Epithelial cell of alveolus of lung (primary cell): ENCODE measurements around a stretch of chr12.

DNA sequence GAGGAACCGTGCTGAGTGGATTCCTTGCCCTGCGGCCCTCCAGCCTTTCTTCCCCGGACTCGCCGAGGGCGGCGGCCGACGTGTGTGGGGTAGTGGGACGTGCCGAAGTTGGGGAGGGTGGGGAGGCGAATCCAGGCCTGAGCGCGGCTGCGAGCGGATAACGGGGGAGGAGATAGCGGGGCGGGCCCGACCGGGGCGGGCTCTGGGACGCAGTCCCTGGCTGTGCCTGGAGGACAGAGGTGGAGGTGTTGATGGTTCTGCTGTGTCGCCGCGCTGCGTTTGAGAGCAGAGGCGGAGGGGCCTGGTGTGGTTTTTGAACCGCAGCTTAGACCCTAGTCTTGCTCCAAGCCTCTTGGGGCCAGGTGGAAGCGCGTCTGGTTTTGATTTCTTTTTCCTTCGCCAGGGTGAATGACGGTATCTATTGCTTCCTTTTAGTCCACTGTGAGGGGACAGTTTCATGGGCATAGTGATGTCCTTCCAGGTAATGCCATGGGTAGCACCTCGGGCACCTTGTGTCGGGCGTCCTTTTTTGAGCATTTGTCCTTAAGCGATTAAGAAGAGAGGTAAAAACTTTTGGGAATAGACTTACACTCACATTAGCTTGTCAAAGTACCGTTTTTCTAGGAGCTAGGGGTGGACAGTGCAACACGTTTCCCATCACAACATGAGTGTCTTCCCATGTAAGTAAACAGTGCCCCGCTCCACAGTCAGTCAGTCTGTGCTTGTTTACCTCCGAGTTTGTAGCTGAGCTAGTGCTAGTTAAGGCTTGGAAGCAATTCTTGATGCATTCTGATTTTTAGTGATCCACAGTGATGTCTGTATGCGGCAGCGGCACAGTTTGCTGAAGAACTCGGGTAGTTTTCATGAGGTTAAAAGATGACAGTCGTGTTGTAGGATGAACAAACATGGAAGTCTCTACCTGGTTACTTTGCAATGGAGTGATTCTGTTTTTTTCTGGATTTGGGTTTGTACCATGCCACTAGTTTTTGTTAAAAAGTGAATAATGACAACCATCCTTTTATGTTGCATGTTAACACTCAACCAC is 739 bp downstream of the ZDHHC17 start:
- RAMPAGE, long total RNA = no peak
- RRBS = no CpG with 5 or more reads among the region's 45 CpGs

- RAMPAGE, long total RNA = no peak
- RRBS = no CpG with 5 or more reads among the region's 4 CpGs
Observed at GRCh38 chr12:76915895-76916179, 37.0 kb upstream of the CSRP2 start.

DNA sequence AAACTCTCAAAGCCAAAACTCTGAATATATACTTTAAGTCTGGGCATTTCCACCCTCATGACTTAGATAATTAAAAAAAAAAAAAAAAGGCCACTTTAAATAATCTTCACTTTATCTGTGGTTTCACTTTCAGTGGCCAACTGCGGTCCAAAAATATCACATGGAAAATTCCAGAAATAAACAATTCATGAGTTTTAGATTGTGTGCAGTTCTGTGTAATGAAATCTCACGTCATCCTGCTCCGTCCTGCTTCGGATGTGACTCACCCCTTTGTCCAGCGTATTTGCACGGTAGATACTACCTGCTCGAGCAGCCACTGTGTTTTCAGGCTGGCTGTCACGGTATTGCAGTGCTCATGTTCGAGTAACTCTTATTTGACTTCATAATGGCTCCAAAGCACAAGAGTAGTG is 2.5 kb downstream of the E2F7 start:
- RAMPAGE, long total RNA = no peak
- RRBS = no CpG with 5 or more reads among the region's 9 CpGs

DNA sequence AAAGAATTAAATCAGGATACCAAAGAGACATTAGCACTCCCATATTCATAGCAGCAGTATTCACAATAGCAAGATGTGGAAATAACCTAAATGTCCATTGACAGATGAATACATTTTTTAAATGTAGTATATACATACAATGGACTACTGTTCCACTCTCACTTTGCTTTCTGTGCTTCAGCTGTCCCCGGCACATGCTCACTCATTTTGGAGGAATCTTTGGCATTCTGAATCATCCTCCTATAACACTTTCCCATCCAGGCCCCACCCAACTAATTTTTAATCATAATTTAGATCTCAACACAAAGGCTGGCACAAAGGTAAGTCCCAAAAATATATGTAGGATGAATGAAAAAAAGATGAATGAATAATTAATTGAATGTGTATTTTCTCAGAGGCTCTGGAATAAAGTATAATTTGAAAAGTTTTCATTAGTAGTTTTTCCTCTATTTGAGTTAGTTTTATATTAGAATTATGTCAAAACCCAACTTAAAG is 99.3 kb downstream of the SYT1 start:
- RAMPAGE, long total RNA = no peak
- RRBS = no CpG with 5 or more reads among the region's 1 CpG

DNA sequence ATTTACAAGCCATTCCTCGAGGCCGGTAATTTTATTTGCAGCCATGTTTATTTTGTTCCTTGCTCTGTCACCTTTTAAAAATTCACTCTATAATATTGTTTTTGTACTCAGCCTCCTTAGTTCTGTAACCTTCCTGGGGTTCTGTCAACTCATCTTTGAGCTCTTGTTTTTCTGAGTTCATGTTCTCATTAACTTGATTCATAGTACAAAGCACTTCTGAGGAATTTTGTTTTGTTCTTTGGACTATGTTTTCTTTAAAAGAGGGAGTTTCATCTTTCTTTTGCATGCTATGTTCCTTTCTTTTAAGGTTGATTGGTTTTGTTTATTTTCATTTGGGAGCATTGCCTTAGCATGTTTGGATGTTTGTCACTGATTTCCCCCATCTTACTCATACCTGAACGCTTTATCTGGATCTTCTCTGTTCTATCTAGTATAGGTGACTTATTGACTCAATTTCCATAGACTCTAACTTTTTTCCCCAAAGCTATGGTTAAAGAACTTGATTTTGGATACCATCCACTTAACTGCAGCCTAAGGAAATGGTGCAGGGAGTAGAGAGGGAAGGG is 268.6 kb downstream of the PAWR start:
- RAMPAGE, long total RNA = no peak
- RRBS = no CpG with 5 or more reads among the region's 3 CpGs

DNA sequence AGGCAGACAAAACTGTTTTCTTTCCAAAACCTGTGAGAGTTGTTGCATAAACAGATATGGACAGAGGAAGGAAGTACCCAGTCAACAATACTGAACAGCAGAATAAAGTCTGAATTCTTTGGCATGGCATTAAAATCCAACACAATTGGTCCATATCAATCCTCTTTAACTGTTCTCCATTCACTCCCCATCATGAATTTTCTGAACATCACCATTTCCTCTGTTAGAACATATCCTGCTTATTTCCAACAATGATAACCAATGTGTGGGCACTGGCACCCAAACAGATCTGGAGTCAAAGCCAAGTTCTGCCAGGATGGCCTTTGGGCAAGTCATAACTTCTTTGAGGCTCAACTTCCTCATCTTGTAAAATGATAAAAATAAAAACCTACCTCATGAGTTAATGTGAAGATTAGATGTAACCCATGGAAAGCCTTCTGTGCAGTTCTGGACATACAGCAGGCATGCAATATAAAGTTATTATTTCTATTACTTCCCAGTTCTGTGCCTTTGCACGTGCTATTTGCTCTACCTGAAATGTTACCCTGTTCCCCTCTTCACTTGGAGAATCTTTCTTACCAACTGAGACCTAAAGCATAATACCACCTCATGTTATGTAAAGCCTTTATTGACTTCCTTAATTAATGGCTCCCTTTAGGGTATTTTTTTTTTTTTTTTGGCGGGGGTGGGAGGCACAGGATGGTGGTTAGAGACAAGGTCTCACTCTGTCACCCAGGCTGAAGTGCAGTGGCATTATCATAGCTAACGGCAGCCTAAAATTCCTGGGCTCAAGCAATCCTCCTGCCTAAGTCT is 12.4 kb downstream of the PAWR start:
- RAMPAGE, long total RNA = no peak
- RRBS = no CpG with 5 or more reads among the region's 3 CpGs

DNA sequence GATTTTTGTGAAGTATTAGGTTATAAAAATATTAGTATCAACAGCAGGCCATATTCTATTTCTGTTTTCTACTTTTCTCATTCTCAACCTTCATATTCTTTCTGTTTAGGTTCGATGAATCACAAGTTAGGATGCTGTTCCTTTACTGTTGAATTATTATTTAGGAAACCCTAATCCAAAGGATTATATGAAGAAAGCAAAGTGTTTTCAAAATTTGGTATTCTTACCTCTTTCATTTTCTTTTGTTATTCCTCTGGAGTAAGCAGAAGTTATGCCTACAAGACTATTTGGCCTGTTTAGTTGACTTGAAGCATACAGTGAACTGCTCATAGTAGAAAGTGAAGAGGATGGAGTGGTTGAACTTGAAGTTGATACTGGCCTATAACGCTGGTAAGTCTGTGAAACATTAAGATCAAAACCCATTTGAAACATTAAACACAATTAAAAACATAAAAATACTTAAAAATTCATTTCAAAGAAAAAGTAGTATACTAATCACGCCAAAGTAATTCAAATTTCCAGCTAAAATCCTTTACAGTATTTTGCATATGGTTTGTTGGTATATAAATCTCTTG is 105.9 kb upstream of the PAWR start:
- RAMPAGE, long total RNA = no peak
- RRBS = no CpG with 5 or more reads among the region's 3 CpGs

DNA sequence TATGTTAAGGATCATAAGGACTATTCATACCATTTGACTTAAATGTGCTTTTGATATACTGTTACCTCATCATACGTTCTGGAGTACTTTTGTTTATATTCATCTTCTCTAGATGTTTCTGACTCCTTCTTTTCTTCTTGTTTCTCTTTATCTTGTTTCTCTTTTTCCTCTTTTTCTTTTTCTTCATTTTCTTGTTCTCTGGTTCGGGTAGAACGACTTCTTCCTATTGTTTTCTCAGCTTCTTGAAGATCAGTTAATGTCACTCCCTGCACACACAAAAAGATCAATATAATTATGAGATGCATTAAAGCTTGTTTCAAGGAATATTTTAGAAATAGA is 106.3 kb upstream of the PAWR start:
- RAMPAGE, long total RNA = no peak
- RRBS = no CpG with 5 or more reads among the region's 3 CpGs

- RAMPAGE, long total RNA = no peak
- RRBS = no CpG with 5 or more reads among the region's 4 CpGs
Observed at GRCh38 chr12:79805497-79805921, 114.7 kb upstream of the PAWR start.

DNA sequence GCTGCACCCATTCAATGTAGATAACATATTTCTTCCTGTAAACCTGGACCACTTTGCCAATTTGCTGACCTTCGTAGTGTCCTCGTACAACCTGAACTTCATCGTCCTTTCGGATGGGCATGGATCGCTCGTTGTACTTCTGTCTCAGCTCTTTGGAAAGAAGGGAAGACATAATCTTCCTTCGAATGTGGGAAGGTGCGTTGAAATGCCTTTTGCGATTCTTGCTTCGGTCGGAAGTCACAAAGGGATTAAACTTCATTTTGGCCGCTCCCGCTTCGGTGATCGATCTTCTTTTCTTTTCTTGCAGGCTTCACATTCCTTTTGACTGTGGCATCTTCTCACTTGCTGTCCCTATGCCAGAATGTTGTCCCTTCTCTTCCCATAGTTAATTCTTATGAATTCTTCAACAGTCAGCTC is 3.7 kb downstream of the OTOGL start:
- RAMPAGE, long total RNA = no peak
- RRBS = no CpG with 5 or more reads among the region's 15 CpGs

DNA sequence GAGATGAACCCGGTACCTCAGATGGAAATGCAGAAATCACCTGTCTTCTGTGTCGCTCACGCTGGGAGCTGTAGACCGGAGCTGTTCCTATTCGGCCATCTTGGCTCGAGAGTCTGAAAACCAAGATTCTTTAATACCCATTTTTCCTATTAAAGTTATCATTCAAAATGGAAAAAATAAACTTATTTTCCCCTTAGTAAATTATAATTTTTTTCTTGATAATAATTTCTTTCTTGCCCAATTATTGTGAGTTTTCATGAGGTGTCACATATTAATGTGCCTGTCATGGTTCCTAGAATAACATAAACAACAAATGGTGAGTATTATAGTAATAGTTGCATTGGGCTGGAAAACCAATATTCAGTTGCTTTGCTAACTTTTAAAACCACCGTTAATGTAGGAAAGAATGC is 150.7 kb downstream of the OTOGL start:
- RAMPAGE, long total RNA = no peak
- RRBS = no CpG with 5 or more reads among the region's 7 CpGs

DNA sequence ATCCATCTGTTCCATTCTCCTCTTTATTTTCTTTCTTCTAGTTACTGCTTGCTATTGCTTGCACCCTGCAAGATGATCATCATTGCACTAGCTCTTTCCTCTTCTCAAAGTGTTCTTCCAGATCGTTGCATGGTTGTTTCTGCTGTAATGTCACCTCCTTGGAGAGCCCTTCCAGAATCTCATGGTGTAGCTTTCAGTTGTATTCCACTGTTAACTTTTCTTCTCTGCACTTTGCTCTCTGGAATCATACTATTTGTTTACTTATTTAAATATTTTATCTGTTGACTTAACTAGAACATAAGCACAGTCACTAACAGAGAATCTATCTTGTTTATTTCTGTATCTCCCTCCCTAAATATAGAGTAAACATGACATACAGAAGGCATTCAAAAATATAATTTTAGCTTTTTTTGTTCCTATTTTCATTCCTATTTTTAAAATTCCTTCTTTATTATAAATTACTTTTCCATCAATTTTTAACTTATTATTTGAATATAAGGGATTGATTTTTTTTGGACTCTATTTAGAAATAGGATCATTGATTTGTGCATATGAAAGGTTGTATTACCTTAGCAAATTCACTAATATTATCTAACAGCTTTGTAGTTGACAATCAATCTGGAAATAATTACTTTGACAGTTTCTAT is 11.7 kb downstream of the LIN7A start:
- RAMPAGE, long total RNA = no peak
- RRBS = no CpG with 5 or more reads among the region's 1 CpG

DNA sequence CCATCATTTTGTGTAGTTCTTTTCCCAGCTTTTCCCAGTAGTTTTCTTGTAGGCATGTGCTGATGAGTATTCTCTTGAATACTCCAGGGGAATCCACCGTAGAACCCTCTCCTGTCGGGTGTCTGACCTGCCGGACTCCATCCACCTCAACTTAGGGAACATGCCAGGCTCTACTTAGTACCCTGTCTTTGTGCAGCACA is 25.9 kb upstream of the PPFIA2 start:
- RAMPAGE, long total RNA = no peak
- RRBS = no CpG with 5 or more reads among the region's 3 CpGs

GRCh38 chr12:82687977-82688156 is 1.2 kb downstream of the TMTC2 start:
- RAMPAGE, long total RNA = no peak
- RRBS = no CpG with 5 or more reads among the region's 5 CpGs

DNA sequence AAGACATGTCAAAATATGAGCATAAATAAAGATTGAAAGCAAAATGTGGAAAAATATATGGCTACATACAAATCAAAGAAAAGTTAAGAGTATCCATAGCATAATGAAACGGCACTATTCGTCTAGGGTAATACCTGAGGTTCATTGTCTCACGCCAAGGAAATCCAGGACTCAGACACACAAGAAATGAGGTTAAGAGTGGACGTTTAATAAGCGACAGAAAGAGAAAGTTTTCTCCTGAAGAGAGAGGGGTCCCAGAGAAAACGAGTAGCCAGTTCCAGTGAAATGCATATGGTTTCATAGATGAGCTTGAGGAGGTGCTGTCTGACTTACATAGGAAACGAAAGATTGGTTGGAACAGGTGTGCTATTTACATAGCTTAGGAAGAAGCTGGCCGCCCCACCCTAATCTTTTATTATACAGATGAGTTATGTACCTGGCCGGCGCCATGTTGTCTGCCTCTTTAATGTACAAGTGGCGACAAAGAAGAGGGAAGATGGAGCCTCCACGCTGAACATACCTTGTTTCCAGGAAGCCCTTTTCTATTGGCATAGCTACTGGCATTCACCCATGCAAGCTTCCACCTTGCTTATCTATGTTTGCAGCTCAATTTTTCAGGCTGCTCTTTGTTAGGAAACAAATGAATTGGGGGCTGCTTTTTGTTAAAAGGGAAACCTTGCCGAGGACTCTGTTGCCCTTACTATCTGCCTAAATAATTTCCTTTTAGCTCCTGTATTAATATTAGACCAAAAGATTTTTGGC is 222.9 kb downstream of the SLC6A15 start:
- RAMPAGE, long total RNA = no peak
- RRBS = no CpG with 5 or more reads among the region's 13 CpGs

- RAMPAGE, long total RNA = no peak
- RRBS = 51% methylated on average over 11 of the region's 19 CpGs
Observed at GRCh38 chr12:85278366-85278697, 1.7 kb upstream of the ALX1 start.

DNA sequence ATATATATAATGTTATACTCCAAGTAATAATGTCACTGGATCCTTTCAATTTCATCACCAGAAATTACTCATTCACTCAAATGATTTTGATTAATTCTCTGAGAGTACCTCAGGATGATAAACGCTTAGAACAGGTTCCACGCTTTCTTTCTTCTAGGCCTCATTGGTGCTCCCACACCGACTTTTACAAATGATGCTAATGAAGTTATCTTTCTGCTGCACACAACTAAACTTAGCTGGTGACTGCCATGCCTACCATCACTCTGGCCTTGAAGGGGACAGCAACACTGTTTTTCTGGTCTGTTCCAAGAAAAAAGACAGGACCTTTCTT is 100.1 kb downstream of the RASSF9 start:
- RAMPAGE, long total RNA = no peak
- RRBS = no CpG with 5 or more reads among the region's 3 CpGs

GRCh38 chr12:88388430-88388983 is 191.8 kb downstream of the KITLG start:
- RAMPAGE, long total RNA = no peak
- RRBS = no CpG with 5 or more reads among the region's 3 CpGs

GRCh38 chr12:88454623-88454859 is 125.7 kb downstream of the KITLG start:
- RAMPAGE, long total RNA = no peak
- RRBS = no CpG with 5 or more reads among the region's 2 CpGs

GRCh38 chr12:89160492-89161206 is 191.7 kb downstream of the DUSP6 start:
- RAMPAGE, long total RNA = no peak
- RRBS = no CpG with 5 or more reads among the region's 5 CpGs